Measurements from ENCODE around the genes PCSK5, GCNT1 and PRUNE2.

GRCh38 chr9:74999262-75000060 lies 28.6 kb downstream of the CARNMT1 start:
- PRO-cap, result no peak
- RAMPAGE, long total RNA, 3 experiments, result no peak in any of the 3 experiments

GRCh38 chr9:75085673-75086142 lies 2.2 kb downstream of the NMRK1 start:
- PRO-cap, result no peak
- RAMPAGE, long total RNA, 3 experiments, result no peak in any of the 3 experiments

DNA sequence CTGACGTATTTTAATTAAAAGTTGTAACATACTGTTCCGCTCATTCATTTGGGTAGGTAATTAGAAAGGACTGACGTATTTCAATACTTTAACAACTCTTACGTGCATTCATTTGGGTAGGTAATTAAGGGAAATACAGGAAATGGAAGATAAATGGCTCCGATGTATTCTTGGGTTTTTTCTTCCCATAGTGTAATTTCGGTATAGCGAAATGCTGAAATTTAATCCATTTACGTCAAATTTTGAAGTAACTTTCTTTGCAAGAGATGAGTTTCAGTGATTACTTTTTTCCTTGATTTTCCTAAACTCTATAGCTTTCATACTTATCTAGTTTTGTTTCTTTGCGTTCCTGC lies 1.2 kb downstream of the OSTF1 start:
- PRO-cap, result no peak
- RAMPAGE, long total RNA, 3 experiments, result no peak in any of the 3 experiments

DNA sequence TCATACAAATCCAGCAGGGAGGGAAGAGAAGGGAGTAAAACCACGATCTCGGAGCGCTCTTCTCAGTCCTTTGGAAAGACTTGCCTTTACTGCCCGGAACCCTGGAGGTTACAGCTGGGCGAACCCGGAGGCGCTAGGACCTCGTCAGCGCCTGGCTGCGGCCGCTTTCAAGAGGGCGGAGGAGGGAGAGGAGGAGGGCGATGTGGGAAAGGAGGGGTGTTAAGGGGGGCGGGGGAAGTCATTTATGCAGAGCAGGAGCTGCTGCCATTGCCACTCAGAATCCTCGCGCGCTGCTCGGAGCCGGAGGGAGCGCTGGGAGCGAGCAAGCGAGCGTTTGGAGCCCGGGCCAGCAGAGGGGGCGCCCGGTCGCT lies at the start of gene PCSK5:
PCSK5 (plus strand) TSS at position 270 of the 371 bp plus-strand sequence.
- PRO-cap, result bidirectional peak, plus-strand start at position 267 of the sequence, minus-strand start at position 72 of the sequence
- RAMPAGE, long total RNA, 3 experiments, result start-site peak on the plus strand in 2 of 3 experiments, centred at positions 274 to 291 of the sequence, 32 to 45 reads per replicate

DNA sequence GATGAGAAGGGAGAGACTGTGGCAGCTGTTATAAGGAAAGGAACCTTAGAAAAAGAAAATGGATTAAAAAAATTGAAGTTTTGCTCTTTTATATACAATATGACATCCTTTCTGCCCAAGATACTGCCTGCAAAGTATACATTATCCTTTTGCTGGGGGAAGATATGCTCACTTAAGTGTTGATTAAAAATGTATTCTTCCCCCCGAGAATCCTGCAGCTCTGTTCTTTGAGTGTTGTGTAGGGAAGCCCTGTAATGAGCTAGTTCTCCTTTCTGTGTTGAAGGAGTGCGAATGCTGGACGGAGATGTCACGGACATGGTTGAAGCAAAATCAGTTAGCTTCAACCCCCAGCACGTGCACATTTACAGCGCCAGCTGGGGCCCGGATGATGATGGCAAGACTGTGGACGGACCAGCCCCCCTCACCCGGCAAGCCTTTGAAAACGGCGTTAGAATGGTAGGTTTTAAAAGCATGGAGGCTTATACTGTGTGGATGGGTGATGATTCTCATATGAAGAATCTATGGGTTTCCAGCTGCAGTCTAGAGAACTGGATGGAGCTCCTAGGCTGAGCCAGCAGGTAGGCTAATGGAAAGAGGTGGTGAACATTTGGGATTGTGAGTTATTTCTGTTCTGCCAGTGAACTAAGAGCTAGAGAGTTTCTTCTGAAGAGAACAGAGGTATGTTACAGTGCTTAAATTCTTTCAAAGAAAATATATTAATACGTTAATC lies 181.1 kb downstream of the PCSK5 start:
- PRO-cap, result no peak
- RAMPAGE, long total RNA, 3 experiments, result no peak in any of the 3 experiments

GRCh38 chr9:76257128-76257757 lies 137.0 kb downstream of the RFK start:
- PRO-cap, result no peak
- RAMPAGE, long total RNA, 3 experiments, result no peak in any of the 3 experiments

DNA sequence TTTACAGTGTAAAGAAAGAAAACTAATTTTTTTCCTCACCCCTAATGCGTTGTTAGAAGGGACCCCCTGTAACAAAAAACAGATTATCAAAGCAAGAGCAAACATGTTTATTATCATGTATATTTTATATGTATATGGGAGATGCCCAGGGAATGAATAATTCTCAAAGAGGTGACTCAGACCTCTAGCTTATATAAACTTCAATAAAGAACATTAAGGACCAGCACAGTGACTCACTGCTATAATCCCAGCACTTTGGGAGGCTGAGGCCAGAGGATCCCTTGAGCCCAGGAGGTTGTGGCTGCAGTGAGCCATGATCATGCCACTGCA lies 7.3 kb upstream of the RFK start:
- PRO-cap, result no peak
- RAMPAGE, long total RNA, 3 experiments, result no peak in any of the 3 experiments

- PRO-cap, result no peak
- RAMPAGE, long total RNA, 3 experiments, result no peak in any of the 3 experiments
Measured at GRCh38 chr9:76421318-76421767, 27.1 kb upstream of the RFK start.

DNA sequence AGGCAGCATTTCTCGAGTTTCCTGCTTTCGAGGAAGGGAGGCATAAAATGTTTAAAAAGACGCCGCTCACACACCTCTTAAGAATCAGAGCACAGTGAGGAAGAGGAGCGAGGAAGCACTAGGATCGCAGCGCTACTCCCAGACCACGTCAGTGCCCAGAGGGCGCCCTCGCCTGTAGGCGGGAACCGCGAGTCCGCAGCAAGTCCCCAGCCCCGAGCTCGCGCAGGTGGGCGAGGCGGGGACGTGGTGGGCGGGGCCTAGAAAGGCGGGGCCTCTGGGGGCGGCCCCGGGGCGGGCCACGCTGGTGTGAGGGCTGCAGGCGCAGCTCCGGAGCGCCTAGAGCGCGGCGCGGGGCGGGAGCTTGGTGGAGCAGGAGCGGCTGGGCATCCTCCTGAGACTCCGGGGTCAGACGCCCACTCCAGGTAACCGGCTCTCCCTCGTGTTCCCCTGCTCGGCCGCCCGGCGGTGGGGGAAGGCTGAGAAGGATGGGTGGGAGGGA lies at the start of gene GCNT1:
GCNT1 (plus strand) TSS at position 299 of the 499 bp plus-strand sequence.
- PRO-cap, result bidirectional peak, plus-strand start at position 339 of the sequence, minus-strand start at position 174 of the sequence
- RAMPAGE, long total RNA, 3 experiments, result start-site peak on the plus strand in 2 of 3 experiments, centred at positions 322 to 323 of the sequence, 14 to 20 reads per replicate

DNA sequence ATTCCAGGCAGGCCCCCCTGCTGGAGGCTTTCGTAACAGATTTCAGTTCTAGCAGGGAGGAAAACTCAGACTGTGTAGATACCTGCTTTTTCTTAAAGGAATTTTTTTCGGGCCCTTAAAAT lies 1.4 kb downstream of the GCNT1 start:
- PRO-cap, result no peak
- RAMPAGE, long total RNA, 3 experiments, result no peak in any of the 3 experiments

DNA sequence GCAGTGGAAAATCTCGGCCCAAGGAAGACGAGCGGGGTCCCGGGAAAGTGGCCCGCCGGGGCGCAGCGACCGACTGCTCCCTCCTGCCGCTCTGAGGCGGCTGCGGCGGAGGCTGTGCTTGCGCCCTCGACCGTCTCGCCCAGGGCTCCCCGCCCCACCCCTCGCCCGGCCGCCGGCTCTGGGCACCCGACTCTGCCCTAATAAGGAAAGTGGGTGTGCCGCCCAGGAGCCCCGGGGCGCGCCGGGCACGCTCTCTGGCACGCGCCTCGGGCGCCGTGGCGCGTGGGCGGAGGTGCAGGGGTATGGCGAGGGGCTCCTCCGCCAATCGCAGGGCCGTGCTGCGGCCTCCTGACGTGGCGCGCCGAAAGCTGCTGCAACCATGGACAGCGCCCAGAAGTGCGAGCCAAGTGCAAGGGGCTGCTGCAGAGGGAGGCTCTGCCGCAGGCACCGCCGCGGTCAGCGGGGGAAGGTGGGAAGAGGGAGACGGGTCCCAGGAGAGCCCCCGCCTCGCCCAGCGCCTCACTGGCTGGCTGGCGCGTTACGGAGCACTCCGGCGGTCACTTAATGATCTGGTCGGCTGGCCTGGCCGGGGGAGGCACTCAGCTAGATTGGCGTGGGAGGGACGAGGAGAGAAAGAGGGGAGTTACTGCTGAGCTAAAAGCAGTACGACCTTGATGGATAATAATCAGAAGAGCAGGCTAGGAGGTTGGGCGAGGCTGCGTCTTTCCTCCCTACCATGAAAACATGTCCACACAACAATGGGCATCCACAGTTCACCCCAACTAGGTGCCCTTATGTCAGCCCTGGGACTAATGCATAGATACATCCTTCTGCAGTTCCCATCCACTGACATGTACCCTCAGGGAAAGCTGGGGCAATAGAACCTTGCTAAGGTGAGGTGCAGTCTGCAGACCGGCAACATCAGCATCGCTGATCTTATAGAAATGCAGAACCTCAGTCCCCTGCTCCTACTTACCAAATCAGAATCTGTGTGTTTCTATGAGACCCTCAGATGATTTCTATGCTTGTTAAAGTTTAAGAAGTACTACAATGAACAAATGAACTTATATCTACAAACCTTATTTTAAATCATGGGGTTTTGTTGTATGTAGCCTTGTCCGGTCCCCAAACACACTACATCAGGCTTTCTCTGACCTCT lies at the start of gene PRUNE2:
PRUNE2 (minus strand) TSS at position 111 of the 1,159 bp plus-strand sequence.
- PRO-cap, result bidirectional peak, plus-strand start at position 393 of the sequence, minus-strand start at position 93 of the sequence
- RAMPAGE, long total RNA, 3 experiments, result start-site peak on the minus strand in 3 of 3 experiments, centred at positions 131 to 137 of the sequence, 229 to 352 reads per replicate

- PRO-cap, result no peak
- RAMPAGE, long total RNA, 3 experiments, result no peak in any of the 3 experiments
Measured at GRCh38 chr9:77369048-77369454, 191.7 kb downstream of the VPS13A start.

DNA sequence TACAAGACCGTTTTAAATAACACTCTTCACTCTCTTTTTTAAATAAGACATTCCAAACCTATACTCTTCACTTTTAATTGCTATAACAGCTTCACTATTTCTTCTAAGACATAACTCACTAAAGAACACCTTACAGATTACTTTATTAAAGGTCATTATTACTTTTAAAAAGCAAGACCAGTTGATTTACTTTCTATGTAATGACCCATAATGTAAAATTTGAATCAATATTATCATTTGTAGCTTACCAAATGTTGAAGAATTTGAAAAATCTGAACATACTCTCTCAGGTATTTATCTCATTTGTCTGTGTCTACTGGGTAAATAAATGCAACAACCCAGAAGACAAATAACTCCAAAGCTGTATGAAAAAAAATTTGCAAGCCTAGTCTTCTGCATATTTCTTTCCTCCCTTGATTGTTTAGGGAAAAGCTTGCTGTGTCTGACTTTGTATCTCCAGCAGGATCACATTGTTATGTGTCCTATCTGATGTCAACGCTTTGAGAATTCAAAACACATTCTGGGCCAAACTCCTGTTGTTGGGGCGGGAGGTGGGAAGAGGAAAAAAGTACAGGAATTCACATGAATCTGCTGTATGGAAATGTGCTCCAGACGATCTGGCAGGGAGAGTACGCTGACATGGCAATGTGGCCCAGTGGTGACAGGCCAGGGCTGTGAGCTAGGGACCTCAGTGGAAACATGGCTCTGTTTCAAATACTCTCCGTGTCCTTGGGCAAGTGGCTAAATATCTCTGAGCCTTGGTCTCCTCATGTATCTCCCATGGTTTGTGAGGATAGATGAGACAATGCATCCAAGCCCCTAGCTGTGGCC lies 87.2 kb upstream of the GNA14 start:
- PRO-cap, result no peak
- RAMPAGE, long total RNA, 3 experiments, result no peak in any of the 3 experiments

DNA sequence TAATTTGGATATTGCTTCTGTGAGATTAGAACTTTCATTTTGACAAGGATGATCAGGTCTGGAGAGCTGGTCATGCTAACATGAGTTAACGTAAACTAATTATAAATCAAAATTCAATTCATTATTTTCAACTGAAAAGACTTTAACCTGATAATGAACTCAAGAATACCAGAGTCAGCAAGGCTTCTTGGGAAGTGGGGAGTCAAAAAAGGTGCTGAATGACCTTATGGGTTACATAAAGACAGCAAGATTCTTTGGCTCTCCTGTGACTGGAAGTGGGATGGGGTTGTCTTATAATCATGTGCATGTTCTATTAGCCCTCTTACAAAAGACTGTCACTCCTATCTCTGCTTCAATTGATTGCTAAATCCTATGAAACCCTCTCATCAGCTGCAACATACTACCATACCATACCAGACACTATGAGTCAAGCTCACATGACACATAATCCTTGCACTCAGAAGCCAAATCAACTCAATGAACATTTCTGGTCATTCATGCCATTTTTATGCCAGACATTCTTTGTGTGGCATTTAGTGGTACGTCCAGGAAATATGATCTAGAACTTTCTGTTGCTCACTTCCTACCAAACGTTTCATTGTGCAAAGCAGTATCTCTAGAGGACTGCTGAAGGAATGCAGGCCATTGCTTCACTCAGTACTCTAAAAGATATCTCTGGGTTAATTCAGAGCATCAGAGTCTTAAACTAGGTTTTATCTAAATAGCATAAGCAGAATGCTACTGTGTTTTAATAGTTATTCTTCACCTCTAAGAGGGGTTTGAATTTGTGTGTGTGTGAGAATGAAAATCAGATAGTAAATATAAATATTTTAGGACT lies 159.1 kb upstream of the GNA14 start:
- PRO-cap, result no peak
- RAMPAGE, long total RNA, 3 experiments, result no peak in any of the 3 experiments

DNA sequence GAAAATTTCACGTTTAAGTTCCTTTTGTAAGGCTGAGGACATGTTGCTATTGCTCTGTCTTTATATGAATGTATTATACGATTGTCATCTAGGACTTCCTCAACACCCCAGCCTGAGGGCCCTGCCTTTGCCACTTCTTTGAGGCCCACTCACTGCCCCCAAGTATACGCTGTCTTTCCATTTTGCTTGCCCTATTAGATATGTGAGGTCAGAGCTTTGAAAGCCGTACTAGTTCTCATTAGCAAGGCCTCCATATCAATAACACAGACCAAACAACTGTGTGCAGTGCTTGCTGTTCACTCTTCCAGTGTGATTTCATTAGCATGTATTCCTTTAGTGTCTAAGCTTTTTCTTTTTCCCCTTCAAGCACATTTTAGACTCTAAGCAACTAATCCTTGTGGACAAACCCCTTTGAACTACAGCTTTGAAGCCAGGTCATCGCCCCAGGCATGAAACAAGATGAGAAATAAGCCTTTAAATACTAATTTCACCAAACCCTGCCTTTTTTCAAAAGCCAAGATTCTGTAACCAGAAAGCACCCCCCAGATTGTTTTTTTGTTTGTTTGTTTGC lies 140.0 kb downstream of the GNAQ start:
- PRO-cap, result no peak
- RAMPAGE, long total RNA, 3 experiments, result no peak in any of the 3 experiments

GRCh38 chr9:77985944-77986400 lies 45.6 kb downstream of the GNAQ start:
- PRO-cap, result no peak
- RAMPAGE, long total RNA, 3 experiments, result no peak in any of the 3 experiments

GRCh38 chr9:79570860-79571633 lies 718 bp upstream of the TLE4 start:
- PRO-cap, result unidirectional peak, minus-strand start at chr9:79571456; bidirectional peak, plus-strand start at chr9:79571828, minus-strand start at chr9:79571538
- RAMPAGE, long total RNA, 3 experiments, result no peak in any of the 3 experiments

DNA sequence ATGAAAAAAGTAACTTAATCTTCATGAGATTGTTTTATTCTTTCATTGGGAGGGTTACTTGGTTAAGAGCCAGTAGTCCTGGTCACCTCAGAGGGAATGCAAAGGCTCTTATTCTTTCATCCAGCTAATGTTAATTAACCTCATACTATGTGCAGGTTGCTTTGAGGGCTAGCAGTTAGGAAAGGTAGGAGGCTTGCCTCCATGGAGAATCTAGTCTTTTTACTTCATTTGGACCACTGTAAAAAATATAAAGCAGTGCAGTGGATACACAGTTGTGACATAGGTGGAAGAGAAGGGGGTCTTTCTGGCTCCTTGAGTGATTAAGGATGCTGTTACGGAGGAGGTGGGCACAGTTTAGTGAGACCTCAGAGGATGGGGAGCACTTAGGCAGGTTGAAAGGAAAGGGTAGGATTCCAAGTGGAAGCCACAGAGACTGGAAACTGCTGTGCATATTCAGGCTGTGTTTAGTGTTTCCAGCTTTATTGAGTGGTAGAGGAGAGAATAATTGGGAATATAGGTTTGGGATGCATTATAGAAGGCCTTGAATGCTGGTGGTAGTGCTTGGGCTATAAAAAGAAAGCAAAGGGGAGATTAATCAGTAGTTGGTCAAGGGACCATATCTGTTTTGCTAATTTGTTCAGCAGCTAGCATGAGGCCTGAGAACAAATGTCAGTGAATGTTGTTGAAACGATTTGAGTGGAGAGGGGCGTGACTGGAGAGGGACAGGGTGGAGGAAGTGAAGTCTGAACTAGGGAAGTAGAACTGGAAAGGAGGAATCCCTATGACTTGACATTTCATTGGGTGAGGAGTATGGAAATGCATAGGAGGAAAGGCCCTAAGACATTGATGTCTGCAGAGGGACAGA lies 19.4 kb downstream of the TLE4 start:
- PRO-cap, result no peak
- RAMPAGE, long total RNA, 3 experiments, result no peak in any of the 3 experiments

- PRO-cap, result no peak
- RAMPAGE, long total RNA, 3 experiments, result no peak in any of the 3 experiments
Measured at GRCh38 chr9:79693513-79694358, 122.0 kb downstream of the TLE4 start.

GRCh38 chr9:81396442-81397118 lies 292.8 kb downstream of the TLE1 start:
- PRO-cap, result no peak
- RAMPAGE, long total RNA, 3 experiments, result no peak in any of the 3 experiments

Data from tibial nerve (tissue), 3 donors.